CD14-positive monocyte (primary cell): Measurements from ENCODE around the genes TMED8 and TSHR.

DNA sequence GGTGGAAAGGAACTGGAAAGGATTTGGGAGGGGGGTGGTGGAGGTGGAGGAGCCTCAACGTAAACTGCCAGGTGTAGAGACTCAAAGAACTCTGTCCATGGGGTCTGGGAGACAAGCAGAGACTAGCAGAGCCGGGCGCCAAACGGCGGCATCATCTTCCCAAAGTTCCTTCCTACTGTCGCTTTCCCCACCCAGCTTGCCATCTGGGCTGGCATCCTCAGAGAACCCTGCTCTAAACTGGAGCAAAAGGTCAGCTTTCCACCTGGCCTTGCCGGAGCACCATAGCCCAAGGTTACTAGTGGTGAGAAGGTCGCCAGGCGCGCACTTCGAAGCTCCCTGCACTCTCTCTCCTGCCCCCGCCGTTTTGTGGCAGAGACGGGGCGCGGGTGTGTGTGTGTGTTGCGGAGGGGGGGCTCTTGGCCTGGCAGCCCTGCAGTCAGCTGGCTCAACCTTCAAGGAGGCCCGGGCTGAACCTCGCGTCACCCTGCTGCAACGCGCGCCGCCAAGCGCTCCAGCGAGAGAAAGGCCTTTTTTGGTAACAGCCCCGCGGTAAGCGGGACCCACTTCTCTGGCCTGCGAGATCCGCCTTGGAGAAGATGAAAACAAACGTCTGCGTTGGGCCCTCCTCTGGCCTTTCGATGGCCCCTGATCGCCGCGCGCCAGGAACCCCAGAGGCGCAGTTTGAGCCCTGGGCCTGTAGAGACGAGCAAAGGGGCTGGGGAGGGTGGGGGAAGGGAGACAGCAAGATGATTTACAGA is 4.2 kb upstream of the IRF2BPL start:
- CAGE, long polyA plus RNA = no peak

DNA sequence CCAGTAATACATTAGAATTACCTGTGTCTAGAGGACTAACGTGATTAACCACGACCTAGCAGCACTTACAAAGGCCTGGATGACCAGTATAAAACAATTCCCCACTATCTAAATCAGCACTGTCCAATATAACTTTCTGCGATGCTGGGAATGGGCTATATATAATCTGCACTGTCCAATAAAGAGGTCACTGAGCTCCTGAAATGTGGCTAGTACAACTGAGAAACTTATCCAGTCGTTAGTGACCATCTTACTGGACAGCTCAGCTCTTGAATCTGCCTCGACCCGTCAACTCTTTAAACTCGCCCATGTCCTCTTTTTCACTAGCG is 1.0 kb upstream of the CIPC start:
- CAGE, long polyA plus RNA = no peak

GRCh38 chr14:77123343-77124155 is 18.0 kb downstream of the ZDHHC22 start:
- CAGE, long polyA plus RNA = no peak

DNA sequence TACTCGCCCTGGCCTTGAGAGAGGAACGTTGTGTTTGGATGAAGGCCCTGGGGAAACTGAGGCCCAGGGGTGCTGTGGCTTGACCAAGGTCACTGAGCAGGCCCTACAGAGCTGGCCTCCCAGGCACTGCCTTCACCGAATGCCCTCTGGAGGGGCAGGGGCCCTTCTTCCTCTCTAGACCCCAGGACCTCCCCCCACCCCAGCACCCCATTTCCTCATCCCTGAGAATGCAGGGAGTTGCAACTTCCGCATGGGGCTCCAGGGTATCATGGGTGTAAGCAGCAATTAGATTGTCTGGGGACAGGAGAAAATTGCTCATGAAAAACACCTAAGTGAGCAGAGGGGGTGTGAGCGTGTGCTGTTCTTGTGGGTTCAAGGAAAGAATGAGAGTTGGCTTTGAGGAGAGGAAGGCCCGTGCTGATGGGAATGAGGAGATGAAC is 872 bp downstream of the TMEM63C start:
- CAGE, long polyA plus RNA = no peak

- CAGE, long polyA plus RNA = no peak
These were observed 5.4 kb upstream of the NGB start for GRCh38 chr14:77276330-77276964.

DNA sequence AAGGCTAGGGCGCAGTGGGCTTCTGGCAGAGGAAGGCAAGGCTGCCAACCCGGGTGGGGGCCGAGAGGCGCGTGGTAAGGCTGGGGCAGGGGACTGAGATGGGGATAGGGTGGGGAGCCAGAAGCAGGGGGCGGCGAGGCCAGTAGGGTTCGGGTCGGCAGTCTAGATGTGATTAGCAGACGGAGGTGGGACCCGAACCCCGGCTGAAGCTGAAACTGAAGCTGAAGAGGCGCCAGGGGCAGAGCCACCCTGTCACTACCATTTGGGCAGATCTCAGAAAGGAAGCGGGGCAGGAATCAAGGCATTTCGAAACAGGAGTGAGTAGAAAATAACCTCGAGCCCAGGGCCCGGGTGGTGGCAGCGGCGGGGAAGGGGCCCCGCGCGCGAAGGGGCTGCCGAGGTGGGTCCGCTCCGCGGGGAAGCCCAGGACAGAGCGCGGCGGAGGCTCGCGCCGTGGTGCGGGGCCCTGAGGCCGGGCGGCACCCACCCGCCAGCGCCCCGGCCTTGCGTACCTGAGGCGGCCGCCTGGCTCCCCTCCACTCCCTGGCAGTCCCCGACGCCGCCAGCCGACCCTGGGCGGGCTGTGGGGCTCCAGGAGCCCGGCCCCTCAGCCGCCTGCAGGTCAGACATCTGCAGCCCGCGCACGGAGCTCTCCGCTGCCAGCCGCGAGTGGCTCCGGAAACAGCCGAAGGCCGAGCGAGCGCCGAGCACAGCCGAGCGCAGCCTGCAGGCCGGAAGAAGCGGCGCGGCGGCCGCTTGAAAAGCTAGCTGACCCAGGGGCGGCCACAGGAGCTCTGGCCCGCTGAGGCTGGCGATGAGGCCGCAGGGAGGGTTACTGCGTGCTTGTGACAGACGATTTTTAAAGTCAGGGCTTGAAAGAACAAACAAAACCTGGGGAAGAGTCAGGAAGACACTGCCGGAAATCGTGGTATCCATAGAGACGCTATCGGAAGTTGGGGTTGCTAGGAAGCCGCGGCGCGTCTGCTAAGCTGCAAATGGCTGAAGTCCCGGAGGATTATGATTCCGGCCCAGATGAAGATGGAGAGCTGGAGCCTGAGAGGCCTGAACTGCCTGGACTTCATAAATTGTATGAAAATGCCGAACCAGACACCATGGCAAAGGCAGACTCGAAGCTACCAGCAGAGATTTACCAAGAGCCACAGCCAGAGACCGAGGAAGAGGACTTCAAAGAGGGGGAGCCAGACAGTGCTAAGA is at the start of gene TMED8:
TSS of gene TMED8 (minus strand) at position 671 of the 1,215 bp plus-strand sequence.
- CAGE, long polyA plus RNA = no peak

DNA sequence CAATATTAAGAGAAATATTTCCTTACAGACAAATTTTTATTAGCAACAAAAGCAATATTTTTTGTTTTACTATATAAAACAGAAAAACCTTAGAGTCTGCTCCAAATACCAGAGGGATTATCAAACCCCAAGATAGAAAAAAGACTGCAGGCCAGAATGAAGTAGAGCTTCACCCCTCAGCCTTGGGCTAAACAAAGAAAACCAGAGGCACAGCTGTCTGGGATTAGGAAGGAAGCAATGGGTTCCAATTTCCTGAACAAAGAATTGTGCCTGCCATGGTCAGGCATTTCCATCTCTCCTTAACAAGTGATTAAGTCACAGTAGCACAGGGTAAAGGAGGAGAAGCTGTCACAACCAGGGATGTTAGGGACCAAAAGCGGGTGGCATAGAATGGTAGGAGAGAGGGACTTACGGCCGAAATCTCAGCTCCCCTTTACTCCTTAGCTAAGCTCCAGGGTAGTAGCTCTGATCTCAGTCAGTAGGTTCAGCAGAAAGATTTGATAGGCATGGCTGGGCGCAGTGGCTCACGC is 34.0 kb downstream of the SPTLC2 start:
- CAGE, long polyA plus RNA = no peak

DNA sequence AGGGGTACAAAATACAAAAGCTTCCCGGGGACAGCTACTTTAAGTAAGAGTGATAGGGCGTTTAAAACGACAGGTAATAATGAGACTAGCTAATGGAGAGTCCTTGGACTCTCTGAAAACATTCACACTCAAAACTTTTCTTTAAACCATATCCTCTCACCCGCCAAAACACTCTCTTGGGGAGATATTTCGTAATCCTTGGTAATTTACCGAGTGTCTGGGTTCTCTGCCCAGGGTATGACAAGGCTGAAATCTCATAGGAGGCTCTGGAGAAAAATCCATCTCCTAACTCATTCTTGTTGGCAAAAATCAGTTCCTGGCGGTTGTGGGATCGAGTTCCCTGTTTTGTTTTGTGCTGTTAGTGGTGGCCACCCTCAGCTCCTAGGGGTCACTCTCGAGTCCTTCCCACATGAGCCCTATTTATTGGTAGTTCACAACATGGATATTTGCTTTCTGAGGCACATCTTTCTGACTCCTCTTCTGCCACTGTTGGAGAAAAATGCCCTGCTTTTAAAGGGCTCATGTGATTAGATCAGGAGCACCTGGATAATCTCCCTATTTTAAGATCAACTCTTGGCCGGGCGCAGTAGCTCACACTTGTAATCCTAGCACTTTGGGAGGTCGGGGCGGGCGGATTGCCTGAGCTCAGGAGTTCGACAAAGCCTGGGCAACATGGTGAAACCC is 643 bp upstream of the SNW1 start:
- CAGE, long polyA plus RNA = no peak

DNA sequence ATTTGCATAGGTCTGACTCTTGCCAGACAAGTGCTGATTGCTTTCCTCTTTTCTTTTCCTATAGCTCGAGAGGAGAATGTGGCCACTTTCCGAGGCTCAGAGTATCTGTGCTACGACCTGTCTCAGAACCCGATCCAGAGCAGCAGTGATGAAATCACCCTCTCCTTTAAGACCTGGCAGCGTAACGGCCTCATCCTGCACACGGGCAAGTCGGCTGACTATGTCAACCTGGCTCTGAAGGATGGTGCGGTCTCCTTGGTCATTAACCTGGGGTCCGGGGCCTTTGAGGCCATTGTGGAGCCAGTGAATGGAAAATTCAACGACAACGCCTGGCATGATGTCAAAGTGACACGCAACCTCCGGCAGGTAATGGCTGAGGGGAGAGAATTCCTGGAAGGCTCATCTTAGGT is 474.9 kb downstream of the NRXN3 start:
- CAGE, long polyA plus RNA = no peak

GRCh38 chr14:78709722-78710734 is 539.9 kb downstream of the NRXN3 start:
- CAGE, long polyA plus RNA = no peak

DNA sequence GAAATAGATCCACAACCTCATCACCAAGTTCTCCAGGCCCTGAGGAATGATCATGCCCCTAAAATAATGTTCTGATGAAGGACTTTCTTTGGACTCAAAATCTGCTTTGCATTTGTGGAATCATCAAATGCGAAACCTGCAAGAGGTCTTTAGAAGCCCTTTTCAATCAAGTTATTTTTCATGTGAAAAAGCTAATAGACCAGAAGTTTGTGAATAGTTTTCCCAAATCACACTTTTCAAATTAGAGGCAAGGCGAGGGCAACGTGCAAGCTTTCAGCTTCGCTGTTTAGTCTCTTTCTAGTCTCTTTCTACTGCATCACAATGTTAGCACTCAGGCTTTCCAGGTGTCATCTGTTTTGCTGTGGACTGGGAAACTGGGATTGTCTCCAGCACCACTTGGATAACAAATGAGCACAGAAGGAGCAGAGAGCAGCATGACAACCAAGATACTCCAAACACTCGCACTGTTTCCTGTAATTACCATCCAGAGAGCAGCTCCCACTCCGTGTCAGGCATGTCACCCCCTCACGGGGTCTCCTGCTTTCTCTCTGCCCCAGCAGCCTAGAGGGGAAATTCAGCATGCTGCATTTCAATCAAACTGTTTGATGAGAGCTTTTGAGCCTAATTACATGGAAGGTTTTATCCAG is 917.9 kb downstream of the DIO2 start:
- CAGE, long polyA plus RNA = no peak

- CAGE, long polyA plus RNA = no peak
These were observed 791.7 kb downstream of the DIO2 start for GRCh38 chr14:79419570-79420056.

DNA sequence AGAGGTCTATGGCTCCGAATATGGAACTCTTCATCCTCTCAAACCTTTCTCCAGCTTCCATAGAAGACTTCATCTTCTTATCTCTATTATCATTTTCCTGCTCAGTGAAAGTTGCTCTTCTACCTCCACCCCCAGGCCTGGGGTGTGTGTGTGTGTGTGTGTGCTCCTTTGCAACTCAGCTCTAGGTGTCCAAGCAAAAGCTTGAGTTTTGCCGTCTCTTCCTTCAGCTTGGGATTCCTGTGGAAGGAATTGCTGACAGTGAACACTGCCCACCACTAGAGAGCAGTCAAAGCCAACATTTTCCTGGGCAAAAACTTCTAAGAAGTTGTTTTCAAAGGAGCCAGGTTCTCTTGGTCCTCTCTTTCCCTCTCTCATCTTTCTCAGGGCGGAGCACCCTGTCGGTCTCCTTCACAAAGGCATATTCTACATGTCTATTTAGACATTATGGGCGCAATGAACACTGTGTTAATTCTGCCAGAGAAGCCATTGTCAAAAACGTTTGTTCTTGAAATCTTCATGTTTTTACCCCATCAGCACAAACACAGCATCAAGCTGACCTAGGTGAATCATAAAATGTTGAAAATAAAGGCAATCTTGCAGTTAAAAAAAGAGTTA is 155.1 kb downstream of the DIO2 start:
- CAGE, long polyA plus RNA = no peak

GRCh38 chr14:80267177-80267664 is 55.9 kb upstream of the DIO2 start:
- CAGE, long polyA plus RNA = no peak

DNA sequence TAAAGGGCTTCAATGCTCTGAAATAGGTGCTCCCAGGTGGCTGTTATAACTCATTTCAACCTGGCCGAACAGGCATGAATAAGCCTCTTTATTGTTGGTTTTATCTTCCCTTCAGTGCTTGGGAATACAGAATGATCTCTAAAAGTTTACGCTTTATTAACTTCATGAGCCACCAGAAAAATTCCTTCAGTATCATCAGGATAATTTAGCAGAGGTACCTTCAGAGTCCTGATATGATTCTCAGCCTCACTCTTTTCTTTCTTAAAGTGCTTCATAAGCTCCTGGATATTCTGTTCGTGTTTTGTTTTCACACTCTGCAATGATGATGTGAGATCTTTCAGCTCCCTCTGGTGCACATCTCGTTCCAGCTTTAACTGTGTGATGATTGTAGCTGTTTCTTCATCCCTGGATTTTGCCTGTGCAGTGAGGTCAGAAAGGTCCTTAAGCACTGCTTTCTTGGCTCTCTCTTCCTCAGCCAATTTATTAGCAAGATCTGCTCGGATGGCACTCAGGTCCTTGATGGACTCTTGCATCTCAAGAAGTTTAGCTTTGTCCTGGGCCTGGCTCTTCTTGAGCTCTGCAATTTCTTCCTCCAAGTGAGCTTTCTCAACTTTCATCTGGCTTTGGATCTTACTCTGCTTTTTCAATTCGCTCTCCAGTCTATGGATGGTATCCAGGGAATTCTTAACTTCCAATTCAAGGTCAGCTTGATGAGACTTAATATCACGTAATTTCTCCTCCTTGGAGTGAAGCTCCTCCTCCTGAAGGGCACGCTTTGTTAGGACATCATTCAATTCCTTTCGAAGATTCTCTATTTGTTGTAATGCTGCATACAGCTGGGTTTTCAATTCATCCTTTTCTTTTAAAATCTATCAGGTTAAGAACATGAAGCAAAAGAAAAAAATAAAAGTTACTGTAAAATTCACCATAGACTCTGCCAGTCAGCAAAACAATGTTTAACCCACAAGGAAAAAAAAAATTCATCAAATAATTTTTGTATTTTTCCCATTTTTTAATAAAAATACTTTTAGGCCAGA is 156.5 kb downstream of the CEP128 start:
- CAGE, long polyA plus RNA = no peak

- CAGE, long polyA plus RNA = no peak
These were observed at the start of gene TSHR for GRCh38 chr14:80955112-80956160. Gene TSHR (plus strand): TSS chr14:80955621.

- CAGE, long polyA plus RNA = no peak
These were observed 40.8 kb downstream of the TSHR start for GRCh38 chr14:80996198-80996721.

DNA sequence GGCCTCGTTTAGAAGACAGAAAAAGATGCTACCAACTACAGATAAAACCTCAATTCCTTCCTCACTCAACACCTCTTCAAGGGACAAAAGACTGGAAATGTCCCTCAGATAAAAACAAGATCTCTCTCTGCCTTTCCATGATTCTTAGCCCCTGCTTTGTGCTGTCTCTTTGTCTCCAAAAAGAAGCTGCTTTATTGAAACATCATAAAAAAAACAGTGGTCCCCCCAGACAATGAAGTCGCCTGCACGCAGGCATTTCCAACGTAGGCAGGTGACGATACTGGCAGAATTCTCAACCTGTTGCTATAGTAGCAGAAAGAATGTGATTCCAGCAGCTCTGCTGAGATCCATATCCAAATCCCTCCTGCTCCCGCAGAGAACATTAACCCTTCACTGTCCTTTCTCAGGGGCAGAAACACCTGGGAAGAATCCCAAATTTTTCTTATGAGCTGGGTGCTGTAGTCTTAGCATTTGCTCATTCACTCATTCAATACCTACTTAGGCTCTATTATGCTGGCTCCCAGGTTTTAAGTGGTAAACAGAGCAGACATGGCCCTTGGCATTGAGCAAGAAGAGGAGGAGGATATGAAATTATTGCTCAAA is 84.8 kb downstream of the STON2 start:
- CAGE, long polyA plus RNA = no peak

GRCh38 chr14:85528907-85529771 is 805 bp upstream of the FLRT2 start:
- CAGE, long polyA plus RNA = no peak

- CAGE, long polyA plus RNA = no peak
These were observed 3.9 kb downstream of the FLRT2 start for GRCh38 chr14:85533679-85534424.